ENCODE data around the gene IPO11.

- PRO-cap, result no peak
These were observed 8.0 kb downstream of the SETD9 start for GRCh38 chr5:56917299-56917881.

GRCh38 chr5:57054694-57055253 is 102.9 kb upstream of the MIER3 start:
- PRO-cap, result no peak

DNA sequence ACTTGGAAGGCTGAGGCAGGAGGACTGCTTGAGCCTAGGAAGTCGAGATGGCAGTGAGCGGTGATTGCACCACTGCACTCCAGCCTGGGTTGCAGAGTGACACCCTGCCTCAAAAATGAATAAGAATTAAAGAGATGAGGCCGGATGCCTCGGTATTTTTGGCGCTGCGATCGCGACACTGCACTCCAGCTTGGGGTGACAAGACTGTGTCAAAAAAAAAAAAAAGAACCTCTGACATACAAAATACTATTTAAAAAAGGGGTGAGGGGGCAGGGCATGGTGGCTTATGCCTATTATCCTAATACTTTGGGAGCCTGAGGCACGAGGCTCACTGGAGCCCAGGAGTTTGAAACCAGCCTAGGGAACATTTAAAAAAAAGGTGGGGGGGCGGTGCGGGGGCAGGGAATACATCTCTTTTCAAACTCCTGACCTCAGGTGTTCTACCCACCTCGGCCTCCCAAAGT is 7.4 kb downstream of the GPBP1 start:
- PRO-cap, result no peak

GRCh38 chr5:57456141-57456809 is 26.3 kb downstream of the ACTBL2 start:
- PRO-cap, result no peak

- PRO-cap, result bidirectional peak, plus-strand start at chr5:57693383, minus-strand start at chr5:57693198
These were observed 210.4 kb upstream of the ACTBL2 start for GRCh38 chr5:57692964-57693513.

DNA sequence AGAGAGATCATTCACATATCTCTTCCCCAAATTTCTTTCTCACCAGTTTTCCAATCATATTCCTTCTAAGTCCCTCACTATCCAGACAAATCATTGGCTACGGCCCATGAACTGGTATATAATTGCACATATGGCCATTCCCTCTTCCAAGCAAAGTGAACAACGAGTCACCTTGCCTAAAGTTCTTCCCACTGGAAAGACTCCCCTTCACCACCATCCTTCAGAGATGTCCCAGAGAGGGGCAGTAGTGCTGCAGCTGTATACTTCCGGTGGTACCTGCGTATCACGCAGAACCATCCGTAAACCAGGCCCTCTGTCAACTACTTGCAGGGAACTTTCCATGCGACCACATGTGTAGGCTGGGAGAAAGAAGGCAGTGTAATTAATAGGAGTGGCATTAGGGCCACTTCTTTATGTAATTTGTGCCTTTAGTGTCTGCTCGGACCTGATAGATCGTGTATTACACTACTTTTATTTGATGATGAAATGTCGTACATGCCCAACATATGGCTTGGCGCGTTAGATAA is 400.1 kb downstream of the RAB3C start:
- PRO-cap, result no peak

DNA sequence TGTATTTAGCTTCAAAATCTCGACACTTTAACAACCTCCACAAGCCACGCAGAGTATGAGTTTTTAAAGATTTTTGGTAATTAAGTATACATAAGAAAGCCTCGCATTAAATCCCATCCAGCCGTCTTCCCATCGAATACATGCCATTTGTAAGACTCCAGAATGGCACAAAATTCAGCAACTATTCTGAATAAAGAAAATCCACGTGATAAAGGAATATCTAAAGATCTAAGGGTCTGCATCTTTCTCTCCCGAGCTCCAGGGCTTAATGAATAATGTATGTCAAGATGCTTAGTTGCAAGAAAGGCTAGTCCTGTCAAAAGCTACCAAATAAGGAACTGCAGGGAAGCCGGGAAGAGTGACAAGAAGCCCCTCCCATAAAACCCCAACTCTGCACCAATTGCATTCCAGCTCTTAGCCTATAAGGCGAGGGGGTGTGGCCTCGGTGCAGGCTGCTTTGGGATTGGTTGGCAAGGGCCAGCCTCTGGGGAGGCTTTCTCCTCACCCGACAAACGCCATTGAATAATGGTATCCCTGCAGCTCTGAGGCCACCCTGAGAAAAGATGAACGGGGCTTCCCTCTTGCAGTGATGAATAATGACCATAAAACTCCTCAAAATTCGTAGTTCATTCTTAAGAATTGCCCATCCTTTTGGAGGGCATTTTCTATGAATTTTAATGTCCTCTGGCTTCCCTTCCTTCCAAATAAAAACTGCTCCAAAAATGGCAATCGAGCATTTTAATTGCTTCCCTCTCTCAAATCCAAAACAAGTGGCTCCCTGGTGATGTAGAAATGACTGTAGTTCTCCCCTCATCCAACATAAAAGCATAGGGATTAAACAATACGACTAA is 416.9 kb downstream of the RAB3C start:
- PRO-cap, result no peak

DNA sequence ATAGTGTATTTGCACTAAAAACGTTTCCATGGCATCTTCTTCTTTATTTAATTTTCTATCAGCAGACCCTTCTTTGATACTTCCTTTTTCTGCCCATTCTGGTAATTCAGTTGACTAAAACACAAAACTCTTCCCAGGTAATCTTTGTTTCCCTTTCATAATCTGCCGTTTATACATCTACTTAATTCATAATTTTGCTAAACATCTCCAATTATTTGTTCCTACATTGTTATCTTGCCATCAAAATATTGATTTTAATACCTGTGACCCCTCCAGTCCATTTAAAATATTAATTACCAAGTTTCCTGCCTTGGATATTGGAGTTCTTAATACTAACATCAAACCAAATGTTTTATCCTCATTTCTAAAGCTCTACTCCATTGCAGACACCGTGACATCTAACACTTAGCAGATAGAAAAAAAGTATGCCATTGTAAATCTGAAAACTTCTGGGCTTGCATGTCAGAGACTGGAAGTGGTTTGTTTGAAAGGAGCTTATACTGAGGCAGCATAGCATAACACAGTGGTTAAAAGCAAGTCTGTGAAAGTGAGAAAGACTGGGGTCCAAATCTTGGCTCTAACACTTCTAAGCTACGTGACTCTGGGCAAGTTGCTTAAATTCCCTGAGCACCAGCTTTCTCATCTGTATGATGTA is 540.5 kb downstream of the RAB3C start:
- PRO-cap, result unidirectional peak, plus-strand start at position 465 of the sequence

DNA sequence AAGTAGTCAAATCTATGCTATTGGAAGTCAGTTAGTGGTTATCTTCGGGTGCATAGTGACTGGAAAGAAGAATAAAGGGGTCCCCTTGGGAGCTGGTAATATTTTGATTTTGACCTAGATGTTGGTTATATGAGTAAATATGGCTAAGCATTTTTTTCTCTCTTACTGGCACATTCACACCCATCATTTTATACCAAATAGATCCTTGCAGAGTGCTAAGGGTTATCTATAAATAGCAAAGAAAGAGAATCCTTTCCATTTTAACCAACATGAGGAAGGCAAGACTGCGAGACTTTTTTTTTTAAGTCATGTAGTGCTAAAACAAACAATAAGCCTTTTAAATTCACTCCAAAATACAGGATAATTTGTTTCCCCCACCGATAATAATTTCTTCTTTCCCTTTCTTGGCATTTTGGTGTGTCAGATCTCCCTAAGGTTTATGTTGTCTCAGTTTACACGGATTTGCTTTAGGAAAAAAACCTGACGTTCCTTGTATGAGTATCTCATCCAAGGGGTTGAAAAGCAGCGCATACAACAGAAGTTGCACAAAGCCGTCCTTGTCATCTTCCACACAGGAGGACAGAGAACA is 547.3 kb downstream of the PDE4D start:
- PRO-cap, result no peak

GRCh38 chr5:59467996-59468457 is 425.5 kb downstream of the PDE4D start:
- PRO-cap, result unidirectional peak, minus-strand start at chr5:59468211

GRCh38 chr5:59747587-59748311 is 145.8 kb downstream of the PDE4D start:
- PRO-cap, result no peak

DNA sequence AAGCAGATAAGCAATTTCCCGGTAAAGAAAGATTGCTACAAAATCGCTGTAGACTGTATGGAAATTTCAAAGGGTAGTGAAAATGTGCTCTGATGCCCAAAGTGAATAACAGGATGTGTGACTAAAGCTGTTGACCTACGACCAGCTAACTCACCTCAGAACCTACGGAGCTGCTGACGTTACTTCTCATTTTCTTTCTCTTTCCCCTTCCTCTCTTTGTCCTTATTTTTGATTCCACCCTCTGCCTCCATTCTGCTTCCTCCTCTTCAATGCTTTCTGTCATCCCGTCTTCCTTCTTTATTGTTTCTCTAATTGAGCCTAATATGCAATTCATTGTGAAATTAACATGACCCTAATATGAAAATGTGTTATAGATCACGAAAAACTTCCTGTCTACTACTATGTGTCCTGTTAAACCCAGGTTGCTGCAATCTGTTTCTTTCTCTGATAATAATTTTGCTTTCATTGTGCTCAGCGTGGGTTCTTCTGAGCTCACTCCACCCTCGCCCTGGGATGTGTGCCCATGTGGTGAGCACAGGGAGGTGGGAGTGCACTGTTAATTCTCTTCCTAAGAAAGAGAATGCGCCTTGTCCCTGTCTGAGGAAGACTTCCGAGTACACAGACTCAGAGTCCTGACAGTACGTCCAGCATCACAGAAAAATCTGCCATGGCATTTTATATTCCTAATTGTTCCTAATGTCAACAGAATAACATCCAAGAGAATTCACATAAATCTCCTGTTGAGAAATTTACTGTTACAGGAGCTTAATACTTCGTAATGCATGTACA is 102.9 kb downstream of the PDE4D start:
- PRO-cap, result bidirectional peak, plus-strand start at position 226 of the sequence, minus-strand start at position 78 of the sequence

GRCh38 chr5:61319223-61320253 is 12.5 kb upstream of the ZSWIM6 start:
- PRO-cap, result no peak

- PRO-cap, result no peak
These were observed 15.1 kb downstream of the ZSWIM6 start for GRCh38 chr5:61346895-61347811.

DNA sequence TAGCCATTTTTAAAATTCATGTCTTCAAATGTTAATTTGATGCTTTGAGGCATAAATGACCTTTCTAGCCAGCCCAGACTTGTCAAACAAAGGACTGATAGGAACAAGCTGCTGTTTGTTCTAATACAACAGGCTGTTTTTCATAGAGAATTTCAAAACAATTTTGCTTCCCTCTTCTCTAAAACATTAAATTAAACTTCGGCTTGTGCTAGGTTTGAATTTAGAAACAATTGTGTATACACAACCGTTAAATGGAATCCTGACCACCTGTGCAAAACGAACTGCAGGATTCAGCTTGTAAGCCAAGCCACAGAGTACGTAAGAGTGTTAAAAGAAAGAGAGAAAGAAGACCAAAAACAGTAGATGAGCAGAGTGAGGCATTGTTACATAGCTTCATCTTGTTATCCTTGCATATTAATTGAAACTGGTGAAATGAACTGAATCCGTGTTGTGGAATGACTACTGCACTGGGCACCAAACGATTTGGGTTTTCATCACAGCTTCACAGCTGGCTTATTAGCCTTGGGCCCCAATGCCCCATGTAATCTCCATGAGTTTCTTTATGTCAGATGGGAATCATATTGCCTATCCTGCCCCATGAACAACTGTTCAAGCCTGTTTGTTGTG is 100.1 kb downstream of the ZSWIM6 start:
- PRO-cap, result no peak

DNA sequence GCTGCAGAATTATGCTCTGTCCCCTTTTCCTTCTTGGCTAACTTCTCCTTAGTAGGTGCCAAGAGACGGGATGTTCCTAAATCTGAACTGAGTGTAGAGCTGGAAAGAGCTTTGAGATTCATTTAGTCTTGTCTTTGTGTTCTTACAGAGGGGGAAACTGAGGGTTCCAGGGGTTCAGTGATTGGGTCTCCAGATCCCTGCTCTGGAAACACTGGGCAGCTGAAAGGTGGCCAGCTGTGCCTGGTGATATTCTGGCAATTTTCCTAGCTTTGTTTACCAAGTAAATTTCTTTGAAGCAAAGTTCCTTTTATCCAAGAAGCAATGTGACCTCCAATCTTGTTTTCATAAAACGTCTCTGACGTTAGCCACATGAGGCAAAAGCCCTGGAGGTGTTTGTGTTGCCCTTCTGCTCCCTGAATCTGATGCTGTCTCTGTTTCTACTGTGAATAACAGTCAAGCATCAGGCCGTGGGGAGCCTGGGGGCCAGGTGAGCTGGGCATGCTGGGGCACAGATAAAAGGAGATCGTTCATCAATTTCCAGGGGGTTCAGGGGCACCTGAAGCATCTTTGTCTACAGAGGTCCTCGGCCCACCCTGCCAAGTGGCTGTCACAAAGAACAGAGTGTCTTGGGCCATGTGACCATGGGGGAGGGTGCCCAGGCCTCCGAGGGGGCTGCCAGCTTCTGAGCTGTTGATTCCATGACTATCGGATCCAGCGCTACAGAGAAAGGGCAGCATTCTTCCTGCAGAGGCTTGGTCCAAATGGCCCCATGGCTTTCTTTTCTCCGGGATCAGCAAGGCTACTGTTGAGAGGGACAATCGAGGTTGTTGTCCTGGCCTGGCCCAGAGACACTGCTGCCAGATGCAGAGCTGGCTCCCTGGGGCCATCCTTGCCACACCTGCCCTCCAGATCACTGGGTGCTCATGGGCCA is 288.9 kb downstream of the ZSWIM6 start:
- PRO-cap, result no peak

DNA sequence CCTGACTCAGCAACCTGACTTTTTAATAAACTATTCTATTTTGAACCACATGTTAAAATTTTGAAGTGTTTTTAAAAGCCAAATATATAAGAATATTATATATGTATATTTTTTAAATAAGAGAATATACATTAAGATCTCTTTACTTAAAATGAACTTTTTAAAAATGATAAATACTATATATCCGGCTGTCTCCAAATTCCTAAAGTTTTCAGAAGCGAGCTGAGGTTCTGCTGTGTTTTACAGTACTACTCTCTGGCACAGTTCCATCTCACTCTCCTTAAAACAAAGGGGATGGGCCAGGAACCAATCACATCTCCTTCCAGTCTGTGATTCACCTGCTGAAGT is 38.0 kb upstream of the KIF2A start:
- PRO-cap, result no peak

GRCh38 chr5:62306789-62307177 is 777 bp downstream of the KIF2A start:
- PRO-cap, result bidirectional peak, plus-strand start at chr5:62306867, minus-strand start at chr5:62306852; bidirectional peak, plus-strand start at chr5:62307048, minus-strand start at chr5:62307073

DNA sequence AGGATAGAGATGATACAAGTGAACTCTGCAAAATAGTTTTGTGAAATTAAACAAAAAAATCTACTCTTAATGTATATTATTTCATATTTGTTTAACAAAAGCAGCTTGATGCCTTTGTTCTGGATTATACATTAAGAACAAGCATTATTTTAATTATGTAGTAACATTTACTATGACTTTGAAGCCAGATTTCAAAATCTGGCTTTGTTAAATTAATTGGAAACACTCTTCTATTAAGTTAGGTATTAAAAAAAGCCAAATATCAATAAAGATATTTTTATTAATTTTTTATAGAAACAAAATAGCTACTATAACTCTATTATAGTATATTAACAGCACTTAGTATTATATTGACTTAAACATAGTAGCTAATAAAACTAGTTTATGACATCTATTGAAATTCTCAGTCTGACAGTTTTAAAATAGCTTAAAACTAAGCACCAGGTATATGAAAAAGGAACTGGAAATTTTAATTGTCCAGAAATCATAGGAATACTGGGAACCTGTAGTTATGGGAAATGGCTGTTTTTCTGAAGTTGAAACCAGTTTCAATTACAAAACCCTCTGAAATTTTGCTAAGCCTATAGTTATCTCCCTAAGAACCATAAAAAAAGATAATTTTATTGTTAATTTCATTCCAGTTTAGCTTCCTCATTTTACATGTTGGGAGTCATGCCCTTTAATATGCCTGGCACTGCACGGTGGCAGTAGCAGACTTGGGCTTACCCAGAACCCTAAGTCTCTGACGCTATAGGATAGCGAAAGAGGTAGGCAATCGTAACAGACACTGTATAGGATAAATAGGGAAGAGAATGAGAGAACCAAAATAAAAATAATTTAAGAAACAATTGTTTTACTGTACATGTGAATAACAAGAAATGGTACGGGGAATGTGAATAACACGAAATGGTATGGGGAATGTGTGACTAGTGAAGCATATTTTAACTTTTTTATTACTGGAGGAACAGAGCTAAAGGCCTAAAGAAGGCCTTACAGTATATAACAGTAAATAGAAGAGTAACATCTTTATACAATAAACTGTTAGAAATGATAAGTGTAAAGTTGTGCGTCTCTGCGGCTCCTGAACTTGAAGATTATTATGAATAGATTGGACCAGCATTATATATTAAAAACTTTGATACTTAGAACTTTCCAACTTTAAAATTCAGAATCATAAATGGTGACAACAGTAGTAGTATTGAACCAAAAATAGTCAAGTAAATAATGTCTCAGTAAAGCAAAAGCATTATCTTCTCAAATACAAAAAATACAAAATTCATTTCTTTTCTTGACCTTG is 15.6 kb downstream of the DIMT1 start:
- PRO-cap, result no peak

GRCh38 chr5:62412303-62413358 is at the start of gene IPO11:
Gene IPO11 (plus strand): TSS chr5:62412763.
- PRO-cap, result bidirectional peak, plus-strand start at chr5:62412788, minus-strand start at chr5:62412514